Endothelial cell of umbilical vein (primary cell): Measurements from ENCODE around the genes FAM200C and GABRA6.

GRCh38 chr5:157919930-157920466, 61.1 kb upstream of the CLINT1 start:
- PRO-cap, result no peak
CAGE:
- cytosol, long polyA minus RNA, result no peak
- cytosol, long polyA plus RNA, result no peak
- long polyA plus RNA, result no peak
- nucleus, long polyA minus RNA, result no peak
- nucleus, long polyA plus RNA, result no peak

GRCh38 chr5:158431800-158432217, 572.9 kb upstream of the CLINT1 start:
- PRO-cap, result no peak
CAGE:
- cytosol, long polyA minus RNA, result no peak
- cytosol, long polyA plus RNA, result no peak
- long polyA plus RNA, result no peak
- nucleus, long polyA minus RNA, result no peak
- nucleus, long polyA plus RNA, result no peak

DNA sequence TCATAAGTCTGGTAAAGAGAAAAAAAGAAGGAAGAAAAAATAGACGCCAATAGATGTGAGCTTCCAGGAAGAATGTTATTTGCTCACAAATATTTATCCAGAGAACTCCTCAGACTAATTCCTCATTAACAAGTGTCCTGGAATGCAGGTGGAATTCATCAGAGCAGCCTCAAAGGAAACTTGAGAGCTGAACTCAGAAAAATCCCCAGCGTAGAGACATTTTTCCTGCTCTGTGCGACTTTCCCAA, 616.3 kb downstream of the EBF1 start:
- PRO-cap, result no peak
CAGE:
- cytosol, long polyA minus RNA, result no peak
- cytosol, long polyA plus RNA, result no peak
- long polyA plus RNA, result no peak
- nucleus, long polyA minus RNA, result no peak
- nucleus, long polyA plus RNA, result no peak

GRCh38 chr5:158698700-158699195, 401.0 kb downstream of the EBF1 start:
- PRO-cap, result no peak
CAGE:
- cytosol, long polyA minus RNA, result no peak
- cytosol, long polyA plus RNA, result no peak
- long polyA plus RNA, result no peak
- nucleus, long polyA minus RNA, result no peak
- nucleus, long polyA plus RNA, result no peak

DNA sequence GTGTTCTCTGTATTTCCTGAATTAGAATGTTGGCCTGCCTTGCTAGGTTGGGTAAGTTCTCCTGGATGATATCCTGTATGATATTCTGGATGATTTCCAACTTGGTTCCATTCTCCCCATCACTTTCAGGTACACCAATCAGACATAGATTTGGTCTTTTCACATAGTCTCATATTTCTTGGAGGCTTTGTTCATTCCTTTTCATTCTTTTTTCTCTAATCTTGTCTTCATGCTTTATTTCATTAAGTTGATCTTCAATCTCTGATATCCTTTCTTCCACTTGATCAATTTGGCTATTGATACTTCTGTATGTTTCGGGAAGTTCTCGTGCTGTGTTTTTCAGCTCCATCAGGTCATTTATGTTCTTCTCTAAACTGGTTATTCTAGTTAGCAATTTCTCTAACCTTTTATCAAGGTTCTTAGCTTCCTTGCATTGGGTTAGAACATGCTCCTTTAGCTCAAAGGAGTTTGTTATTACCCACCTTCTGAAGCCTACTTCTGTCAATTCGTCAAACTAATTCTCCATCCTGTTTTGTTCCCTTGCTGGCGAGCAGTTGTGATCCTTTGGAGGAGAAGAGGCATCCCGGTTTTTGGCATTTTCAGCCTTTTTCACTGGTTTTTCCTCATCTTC, 153.9 kb downstream of the EBF1 start:
- PRO-cap, result no peak
CAGE:
- cytosol, long polyA minus RNA, result no peak
- cytosol, long polyA plus RNA, result no peak
- long polyA plus RNA, result no peak
- nucleus, long polyA minus RNA, result no peak
- nucleus, long polyA plus RNA, result no peak

DNA sequence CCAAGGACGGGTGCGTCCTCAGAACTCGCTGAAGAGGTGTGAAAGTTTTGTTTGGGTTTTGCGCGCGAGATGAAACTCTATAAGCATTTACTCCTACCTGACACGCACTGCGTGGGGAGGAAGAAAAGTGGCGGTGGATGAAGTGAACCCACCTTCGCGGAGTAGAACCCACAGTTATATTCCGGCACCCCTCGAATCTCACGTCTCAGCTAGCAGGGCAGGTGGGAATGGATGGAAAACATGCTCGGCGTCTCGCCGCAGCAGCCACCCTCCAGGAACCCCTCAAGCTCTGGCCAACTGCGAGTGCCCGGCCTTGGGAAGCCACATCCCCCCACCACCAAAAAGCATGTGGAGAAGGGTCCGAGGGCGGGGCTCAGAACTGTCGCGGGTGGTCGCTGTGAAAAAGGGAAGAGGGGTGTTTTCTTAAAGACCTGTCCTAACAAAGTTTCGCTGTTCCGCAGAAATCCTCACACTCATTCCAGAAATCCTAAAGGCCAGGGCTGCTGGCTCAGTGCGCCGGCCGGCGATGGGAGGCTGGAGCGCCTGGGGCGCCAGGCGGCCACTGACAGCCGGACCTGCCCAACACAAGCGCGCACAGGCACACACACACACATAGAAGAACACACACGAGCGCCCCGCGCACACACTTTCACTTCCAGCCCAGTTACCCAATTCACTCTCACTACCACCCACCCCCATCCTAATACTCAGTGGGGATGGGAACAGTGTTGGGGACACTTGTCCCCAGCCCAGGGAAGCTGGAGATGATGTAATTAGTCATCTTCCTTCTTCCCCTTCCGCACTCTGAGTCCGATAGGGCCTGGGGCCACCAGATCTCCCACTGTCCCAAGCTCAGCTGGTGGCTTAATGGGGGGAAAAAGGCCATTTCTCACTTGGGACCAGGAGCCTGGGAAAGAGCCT, 2.1 kb downstream of the EBF1 start:
- PRO-cap, result no peak
CAGE:
- cytosol, long polyA minus RNA, result no peak
- cytosol, long polyA plus RNA, result no peak
- long polyA plus RNA, result no peak
- nucleus, long polyA minus RNA, result no peak
- nucleus, long polyA plus RNA, result no peak

- PRO-cap, result bidirectional peak, plus-strand start at chr5:159208926, minus-strand start at chr5:159208871; bidirectional peak, plus-strand start at chr5:159209321, minus-strand start at chr5:159209263
CAGE:
- cytosol, long polyA minus RNA, result no peak
- cytosol, long polyA plus RNA, result start-site peak on the minus strand at chr5:159209245-159209293, 58 and 23 reads in 2 replicates
- long polyA plus RNA, result no peak
- nucleus, long polyA minus RNA, result start-site peak on the plus strand at chr5:159208542-159208618, 12 reads; start-site peak on the minus strand at chr5:159209237-159209251, 28 reads
- nucleus, long polyA plus RNA, result start-site peak on the minus strand at chr5:159209246-159209293, 38 and 83 reads in 2 replicates
These were observed 572 bp downstream of the RNF145 start for GRCh38 chr5:159208475-159209487.

DNA sequence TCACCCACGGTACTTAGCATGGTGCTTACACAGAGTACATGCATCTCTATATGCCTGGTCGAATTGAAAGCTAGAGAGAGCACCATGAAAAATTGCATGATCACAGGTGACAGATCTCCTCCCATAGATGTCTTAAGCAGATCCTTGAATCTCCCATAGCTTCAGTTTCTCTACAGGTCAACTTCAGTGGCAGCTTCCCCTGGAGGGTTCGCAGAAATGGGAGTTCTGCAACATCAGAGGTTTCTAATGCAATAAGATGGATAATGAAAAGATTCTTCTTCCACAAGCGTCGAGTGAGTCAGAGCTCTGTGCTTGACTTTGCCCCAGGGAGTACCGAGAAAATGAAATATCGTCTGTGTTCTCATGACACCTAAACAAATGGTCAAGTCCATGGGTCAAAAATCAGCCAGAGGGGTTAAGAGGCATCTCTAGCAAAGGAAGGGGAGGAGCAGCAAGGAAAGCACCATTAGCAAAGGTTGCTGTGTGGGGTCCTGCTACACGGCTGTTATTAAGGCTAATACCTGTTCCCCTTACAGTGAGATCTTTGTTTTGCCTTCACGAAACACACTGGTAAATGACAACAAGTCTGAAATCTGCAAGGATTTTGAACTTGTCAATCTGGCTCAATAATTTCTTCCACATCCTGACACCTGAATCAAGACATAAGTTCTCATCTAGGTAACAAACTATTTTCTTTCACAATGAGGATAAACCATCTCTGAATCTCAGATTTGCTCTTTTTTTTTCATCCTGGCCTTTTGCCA, 3.2 kb upstream of the ADRA1B start:
- PRO-cap, result no peak
CAGE:
- cytosol, long polyA minus RNA, result no peak
- cytosol, long polyA plus RNA, result no peak
- long polyA plus RNA, result no peak
- nucleus, long polyA minus RNA, result no peak
- nucleus, long polyA plus RNA, result no peak

DNA sequence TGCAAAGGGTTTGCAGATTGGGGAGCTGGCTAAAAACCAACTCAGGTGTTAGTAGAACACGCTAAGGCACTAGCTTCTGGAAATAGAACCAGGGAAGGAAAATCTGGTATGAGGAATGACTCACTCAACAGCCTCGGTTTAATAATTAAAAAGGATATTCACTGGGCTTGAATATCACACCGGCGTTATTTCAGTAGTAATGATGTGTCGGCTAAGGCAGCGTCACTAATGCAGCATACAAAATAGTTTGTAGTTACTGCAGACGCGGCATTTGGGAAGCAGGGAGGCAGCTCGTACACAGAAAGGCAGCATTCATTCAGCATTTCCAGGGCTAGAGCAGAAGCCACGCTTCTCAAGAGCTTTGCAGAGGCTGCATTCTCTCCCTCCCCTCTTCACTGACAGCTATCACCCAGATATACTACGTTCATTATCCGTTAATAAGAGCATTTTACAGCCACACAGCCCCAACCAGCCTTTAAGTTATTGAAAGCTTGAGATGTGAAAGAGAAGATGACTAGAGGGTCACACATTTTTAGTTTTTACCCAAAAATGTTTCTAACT, 1.8 kb downstream of the ADRA1B start:
- PRO-cap, result no peak
CAGE:
- cytosol, long polyA minus RNA, result no peak
- cytosol, long polyA plus RNA, result no peak
- long polyA plus RNA, result no peak
- nucleus, long polyA minus RNA, result no peak
- nucleus, long polyA plus RNA, result no peak

DNA sequence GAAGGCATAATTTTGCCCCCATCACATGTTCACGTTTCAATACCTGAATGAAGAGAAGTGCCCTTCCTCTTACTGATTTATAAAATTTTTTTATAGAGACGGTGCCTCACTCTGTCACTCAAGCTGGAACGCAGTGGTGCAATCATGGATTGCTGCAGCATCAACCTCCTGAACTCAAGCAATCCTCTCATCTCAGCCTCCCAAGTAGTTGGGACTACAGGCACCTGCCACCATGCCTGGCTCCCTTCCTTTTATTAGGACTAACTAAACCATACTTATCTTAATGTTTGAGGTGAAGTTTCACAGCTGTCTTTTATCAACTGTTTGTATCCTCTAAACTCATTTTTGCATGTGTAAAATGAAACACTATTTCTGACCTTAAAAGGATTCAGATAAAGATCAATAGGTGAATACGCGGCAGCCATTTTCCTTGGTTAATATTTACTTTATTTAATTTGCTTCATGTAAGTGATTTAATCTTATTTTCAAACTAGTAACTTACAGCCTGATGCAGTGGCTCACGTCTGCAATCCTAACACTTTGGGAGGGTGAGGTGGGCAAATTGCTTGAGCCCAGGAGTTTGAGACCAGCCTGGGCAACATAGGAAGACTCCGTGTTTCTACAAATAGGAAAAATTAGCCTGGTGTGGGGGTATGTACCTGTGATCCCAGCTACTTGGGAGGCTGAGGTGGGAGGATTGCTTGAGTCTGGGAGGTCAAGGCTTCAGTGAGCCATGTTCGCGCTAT, 22.5 kb downstream of the PWWP2A start:
- PRO-cap, result no peak
CAGE:
- cytosol, long polyA minus RNA, result no peak
- cytosol, long polyA plus RNA, result no peak
- long polyA plus RNA, result no peak
- nucleus, long polyA minus RNA, result no peak
- nucleus, long polyA plus RNA, result no peak

- PRO-cap, result bidirectional peak, plus-strand start at chr5:160165392, minus-strand start at chr5:160165238; bidirectional peak, plus-strand start at chr5:160165993, minus-strand start at chr5:160165702
CAGE:
- cytosol, long polyA minus RNA, result no peak
- cytosol, long polyA plus RNA, result no peak
- long polyA plus RNA, result no peak
- nucleus, long polyA minus RNA, result no peak
- nucleus, long polyA plus RNA, result no peak
These were observed 46.2 kb upstream of the PWWP2A start for GRCh38 chr5:160165076-160166177.

GRCh38 chr5:160175762-160176123, 53.6 kb upstream of the FABP6 start:
- PRO-cap, result no peak
CAGE:
- cytosol, long polyA minus RNA, result no peak
- cytosol, long polyA plus RNA, result no peak
- long polyA plus RNA, result no peak
- nucleus, long polyA minus RNA, result no peak
- nucleus, long polyA plus RNA, result no peak

DNA sequence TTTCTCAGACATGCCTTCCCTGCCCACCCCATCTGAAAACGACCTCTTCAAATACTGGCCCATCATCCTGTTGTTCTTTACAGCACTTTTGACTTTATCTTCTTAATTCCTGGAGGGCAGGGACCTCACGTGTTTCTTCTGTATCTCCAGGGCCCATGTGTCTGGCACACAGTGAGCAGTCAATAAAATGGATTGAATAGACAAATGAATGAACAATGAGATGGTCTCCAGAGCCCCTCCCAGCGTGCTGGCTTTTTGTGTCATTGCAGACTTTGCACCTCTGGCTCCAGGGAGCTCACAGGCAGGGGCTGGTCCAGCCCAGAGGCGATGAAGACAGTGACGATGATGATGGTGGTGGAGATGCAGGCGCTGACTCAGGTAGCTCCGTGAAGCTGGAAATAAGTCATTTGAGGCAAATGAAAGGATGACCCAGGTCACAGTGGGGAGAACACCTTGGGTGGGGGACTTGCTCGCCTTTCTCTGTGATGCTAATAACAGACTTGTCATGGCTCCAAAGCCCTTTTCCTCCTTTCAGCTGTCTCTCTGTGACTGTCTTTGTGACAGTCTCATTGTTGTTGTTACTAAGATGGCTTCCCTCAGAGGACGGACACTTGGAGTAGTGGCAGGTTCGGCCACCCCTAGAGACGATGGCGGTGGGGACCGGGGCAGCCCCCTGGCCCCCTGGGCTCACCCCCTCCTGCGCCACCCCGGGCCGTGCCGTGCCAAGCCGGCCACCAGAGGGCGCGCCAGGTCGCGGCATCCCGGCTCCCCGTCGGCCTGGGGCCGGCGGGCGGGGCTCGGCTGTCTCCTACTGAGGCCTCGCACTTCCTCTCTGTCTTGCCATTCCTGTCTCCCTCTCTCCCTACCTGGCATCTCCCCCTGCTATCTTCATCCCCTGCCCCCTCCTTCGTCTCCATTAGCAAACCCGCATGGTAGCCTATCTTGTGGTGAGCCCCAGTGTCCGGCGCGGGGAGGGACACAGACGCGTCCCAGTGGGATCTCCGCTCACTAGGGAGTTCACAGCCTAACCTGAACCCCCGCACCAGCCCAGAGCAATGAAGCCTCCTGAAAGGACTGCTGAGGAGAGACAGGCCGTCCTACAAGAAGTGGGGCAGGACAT, 30.2 kb upstream of the FABP6 start:
- PRO-cap, result unidirectional peak, plus-strand start at position 772 of the sequence
CAGE:
- cytosol, long polyA minus RNA, result no peak
- cytosol, long polyA plus RNA, result no peak
- long polyA plus RNA, result no peak
- nucleus, long polyA minus RNA, result no peak
- nucleus, long polyA plus RNA, result no peak

DNA sequence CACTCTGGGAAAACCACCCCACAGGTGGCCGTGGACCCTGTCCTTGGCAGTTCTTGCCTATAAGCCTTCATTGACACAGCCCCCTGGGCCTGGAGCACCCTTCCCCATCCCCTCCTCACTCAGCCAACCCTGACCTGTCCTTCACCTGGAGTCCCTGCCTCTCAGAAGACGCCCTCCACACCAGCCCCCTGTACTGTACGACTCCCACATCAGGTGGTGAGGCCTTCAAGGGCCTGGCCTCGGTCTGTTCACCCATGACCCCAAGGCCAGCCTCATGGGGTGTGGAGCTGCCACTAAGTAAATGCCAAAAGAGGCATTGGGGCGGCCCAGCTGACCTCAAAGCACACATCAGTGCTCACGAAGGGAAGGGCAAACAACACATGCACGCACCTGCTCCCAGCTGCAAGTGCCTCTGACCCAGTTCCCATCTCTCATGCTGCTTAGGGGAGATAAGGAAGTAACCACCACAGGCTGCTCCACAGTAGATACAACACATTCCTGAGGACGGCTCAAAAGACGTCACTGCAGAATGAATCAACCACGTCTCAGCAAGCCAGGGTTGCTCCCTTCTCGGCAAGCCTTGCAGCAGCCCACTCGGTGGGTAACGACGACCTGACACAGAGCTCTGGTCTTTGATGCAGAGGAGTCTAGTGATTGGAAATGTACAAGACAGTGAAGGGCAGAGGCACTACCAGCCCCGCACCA, 31.5 kb downstream of the FABP6 start:
- PRO-cap, result unidirectional peak, plus-strand start at position 593 of the sequence
CAGE:
- cytosol, long polyA minus RNA, result no peak
- cytosol, long polyA plus RNA, result no peak
- long polyA plus RNA, result no peak
- nucleus, long polyA minus RNA, result no peak
- nucleus, long polyA plus RNA, result no peak

GRCh38 chr5:160289471-160290189, 22.7 kb downstream of the CCNJL start:
- PRO-cap, result no peak
CAGE:
- cytosol, long polyA minus RNA, result no peak
- cytosol, long polyA plus RNA, result no peak
- long polyA plus RNA, result no peak
- nucleus, long polyA minus RNA, result no peak
- nucleus, long polyA plus RNA, result no peak

GRCh38 chr5:160399665-160400503, at the start of gene FAM200C:
FAM200C (minus strand) TSS chr5:160400054.
- PRO-cap, result bidirectional peak, plus-strand start at chr5:160399826, minus-strand start at chr5:160399844; bidirectional peak, plus-strand start at chr5:160400218, minus-strand start at chr5:160400054
CAGE:
- cytosol, long polyA minus RNA, result no peak
- cytosol, long polyA plus RNA, result no peak
- long polyA plus RNA, result no peak
- nucleus, long polyA minus RNA, result start-site peak on the minus strand at chr5:160400028-160400046, 61 reads
- nucleus, long polyA plus RNA, result no peak

- PRO-cap, result no peak
CAGE:
- cytosol, long polyA minus RNA, result no peak
- cytosol, long polyA plus RNA, result no peak
- long polyA plus RNA, result no peak
- nucleus, long polyA minus RNA, result no peak
- nucleus, long polyA plus RNA, result no peak
These were observed 168.5 kb downstream of the ATP10B start for GRCh38 chr5:160683440-160683999.

DNA sequence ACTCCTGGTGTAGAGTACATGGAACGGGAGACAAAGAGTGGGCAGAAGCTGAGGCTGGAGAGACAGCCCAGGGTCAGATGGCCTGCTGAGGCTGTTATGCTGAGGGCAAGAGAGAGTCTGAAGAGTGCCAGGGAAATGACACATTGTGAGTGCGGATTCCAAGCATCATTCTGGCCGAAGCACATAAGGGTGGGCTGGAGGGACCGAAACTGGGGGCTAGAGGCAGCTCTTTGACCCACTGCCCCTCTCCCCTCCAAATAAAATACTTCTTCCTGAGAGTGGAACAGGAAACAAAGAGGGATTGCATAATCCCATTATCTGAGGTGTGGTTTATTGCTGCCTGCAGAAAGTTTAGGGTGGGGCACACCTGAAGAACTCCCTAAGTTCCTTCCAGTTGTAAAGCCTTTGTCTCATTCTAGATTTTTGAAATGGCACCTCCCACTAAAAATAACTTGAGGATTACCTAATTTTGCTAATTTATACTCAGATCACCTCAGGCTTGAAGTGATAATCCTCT, 158.0 kb downstream of the ATP10B start:
- PRO-cap, result no peak
CAGE:
- cytosol, long polyA minus RNA, result no peak
- cytosol, long polyA plus RNA, result no peak
- long polyA plus RNA, result no peak
- nucleus, long polyA minus RNA, result no peak
- nucleus, long polyA plus RNA, result no peak

- PRO-cap, result no peak
CAGE:
- cytosol, long polyA minus RNA, result no peak
- cytosol, long polyA plus RNA, result no peak
- long polyA plus RNA, result no peak
- nucleus, long polyA minus RNA, result no peak
- nucleus, long polyA plus RNA, result no peak
These were observed 287.1 kb upstream of the ATP10B start for GRCh38 chr5:161139171-161139463.

DNA sequence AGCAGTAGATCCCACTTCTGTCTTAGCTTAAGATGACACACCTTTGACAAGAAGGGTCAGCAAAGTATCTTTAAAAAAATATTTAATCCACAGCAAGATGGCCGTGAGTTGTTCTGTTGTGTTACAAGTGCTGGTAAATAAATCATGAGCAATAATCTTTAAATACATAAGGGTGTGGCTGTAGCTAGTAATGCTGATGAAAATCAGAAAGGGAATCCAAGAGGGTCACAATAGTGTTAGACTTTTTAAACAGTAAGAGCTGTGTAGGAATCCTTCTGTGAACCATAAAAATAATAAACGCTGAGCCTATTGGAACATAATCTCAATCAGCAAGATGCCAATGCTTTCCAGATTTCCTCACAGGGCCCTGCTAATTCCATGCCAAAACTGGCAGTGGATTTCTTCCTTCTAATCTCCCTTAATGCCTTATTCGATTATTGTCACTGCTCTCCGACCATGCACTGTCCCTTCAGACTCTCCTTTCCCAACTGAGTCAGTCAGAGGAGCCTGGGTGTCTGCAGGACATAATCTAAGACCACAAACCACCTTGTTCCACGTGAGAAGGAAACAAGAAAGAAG, at the start of gene GABRA6:
Gene GABRA6, plus strand, starts transcription at position 496 of the 579 bp plus-strand sequence.
- PRO-cap, result no peak
CAGE:
- cytosol, long polyA minus RNA, result no peak
- cytosol, long polyA plus RNA, result no peak
- long polyA plus RNA, result no peak
- nucleus, long polyA minus RNA, result no peak
- nucleus, long polyA plus RNA, result no peak